ENCODE measurements around a stretch of chr7.

GRCh38 chr7:158759028-158759603, 54.5 kb upstream of the NCAPG2 start:
- PRO-cap: no peak
- RAMPAGE, long total RNA, 2 experiments: no peak in any of the 2 experiments

- PRO-cap: no peak
- RAMPAGE, long total RNA, 2 experiments: no peak in any of the 2 experiments
Measured at GRCh38 chr7:158793289-158793800, 36.0 kb downstream of the ESYT2 start.

DNA sequence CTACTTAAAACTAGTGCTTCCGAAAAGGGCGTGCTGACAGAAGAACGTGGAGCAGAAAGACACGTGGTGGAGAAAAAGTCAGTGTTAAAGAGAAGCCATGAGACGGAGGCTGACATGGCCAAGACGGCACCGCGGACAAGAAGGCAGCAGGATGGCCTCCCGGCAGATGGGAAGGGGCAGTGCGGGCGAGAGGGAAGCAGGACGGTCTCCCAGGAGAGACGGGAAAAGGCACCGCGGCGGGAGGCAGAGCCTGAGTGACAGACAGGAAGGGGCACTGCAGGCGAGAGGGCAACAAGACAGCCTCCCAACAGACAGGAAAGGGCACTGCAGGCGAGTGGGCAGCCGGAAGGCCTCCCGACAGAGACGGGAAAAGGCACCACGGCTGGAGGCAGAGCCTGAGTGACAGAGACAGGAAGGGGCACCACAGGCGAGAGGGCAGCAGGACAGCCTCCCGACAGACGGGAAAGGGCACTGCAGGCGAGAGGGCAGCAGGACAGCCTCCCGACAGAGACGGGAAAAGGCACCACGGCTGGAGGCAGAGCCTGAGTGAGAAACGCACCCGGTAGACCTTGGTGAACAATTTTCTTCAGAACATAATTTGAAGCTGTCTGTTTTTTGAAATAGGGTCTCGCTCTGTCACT, 32.6 kb downstream of the ESYT2 start:
- PRO-cap: no peak
- RAMPAGE, long total RNA, 2 experiments: no peak in any of the 2 experiments

GRCh38 chr7:158861134-158861779, 4.9 kb downstream of the DYNC2I1 start:
- PRO-cap: no peak
- RAMPAGE, long total RNA, 2 experiments: no peak in any of the 2 experiments

- PRO-cap: no peak
- RAMPAGE, long total RNA, 2 experiments: no peak in any of the 2 experiments
Measured at GRCh38 chr7:158957911-158958329, 101.6 kb downstream of the DYNC2I1 start.

DNA sequence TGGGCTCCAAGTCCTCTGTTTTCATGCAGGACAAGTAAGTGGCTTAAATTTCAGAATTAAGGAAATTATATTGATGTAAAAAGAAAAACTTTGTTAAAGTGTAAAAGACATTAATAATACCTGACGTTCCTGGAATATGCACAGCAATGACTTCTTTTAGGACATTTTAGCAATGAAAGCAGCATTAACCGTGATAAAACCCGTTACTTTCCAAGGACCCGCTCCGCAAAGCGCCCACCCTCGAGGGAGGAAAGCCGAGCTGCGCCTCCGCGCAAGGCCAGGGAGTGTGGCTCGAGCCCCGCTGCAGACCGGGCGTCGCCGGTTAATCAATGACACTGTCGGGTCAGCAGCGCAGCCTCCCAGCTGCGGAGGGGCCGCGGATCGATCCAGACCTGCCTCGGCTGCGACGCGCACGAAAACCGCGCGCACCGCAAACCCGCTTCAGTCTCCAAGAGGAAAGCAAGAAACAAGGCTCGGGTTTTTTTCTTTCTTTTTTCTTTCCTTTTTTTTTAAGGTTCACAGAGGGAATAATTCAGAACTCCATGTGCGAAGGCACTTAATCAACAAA, 956 bp downstream of the VIPR2 start:
- PRO-cap: no peak
- RAMPAGE, long total RNA, 2 experiments: no peak in any of the 2 experiments